ENCODE measurements around a stretch of chr15.

DNA sequence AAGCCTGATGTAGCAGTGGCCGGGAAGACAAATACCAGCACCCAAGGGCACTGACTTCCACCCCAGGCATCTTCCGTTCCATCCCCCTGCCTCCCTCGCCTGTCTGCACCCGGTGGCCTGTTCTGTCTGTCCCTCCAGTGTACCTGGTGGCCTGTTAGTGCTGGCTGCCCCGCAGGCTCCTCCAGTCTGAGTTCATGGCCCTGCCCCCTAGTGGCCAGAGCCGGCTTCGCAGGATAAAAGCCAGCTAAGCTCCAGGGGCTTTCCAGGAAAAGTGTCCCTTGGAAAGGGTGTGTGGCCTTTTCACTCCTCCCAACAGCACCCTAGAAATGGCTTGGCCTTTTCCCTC, 16.5 kb downstream of the GOLGA6D start:
- PRO-cap, 3 experiments, result peak in 1 of 3 experiments; most common minus-strand start position 188 of the sequence (in 1)
- RAMPAGE, long total RNA, 4 experiments, result no peak in any of the 4 experiments
- RRBS, result no CpG with 5 or more reads among the region's 7 CpGs

GRCh38 chr15:75384004-75384531, 15.7 kb upstream of the MAN2C1 start:
- PRO-cap, 3 experiments, result no peak in any of the 3 experiments
- RAMPAGE, long total RNA, 4 experiments, result no peak in any of the 4 experiments
- RRBS, result no CpG with 5 or more reads among the region's 7 CpGs

- PRO-cap, 3 experiments, result peak in 3 of 3 experiments; most common plus-strand start chr15:75451184 (in 3); most common minus-strand start chr15:75450845 (in 2)
- RAMPAGE, long total RNA, 4 experiments, result no peak in any of the 4 experiments
- RRBS, result 2% methylated on average over 23 of the region's 59 CpGs
Observed at GRCh38 chr15:75450676-75451324, 690 bp downstream of the SIN3A start.

DNA sequence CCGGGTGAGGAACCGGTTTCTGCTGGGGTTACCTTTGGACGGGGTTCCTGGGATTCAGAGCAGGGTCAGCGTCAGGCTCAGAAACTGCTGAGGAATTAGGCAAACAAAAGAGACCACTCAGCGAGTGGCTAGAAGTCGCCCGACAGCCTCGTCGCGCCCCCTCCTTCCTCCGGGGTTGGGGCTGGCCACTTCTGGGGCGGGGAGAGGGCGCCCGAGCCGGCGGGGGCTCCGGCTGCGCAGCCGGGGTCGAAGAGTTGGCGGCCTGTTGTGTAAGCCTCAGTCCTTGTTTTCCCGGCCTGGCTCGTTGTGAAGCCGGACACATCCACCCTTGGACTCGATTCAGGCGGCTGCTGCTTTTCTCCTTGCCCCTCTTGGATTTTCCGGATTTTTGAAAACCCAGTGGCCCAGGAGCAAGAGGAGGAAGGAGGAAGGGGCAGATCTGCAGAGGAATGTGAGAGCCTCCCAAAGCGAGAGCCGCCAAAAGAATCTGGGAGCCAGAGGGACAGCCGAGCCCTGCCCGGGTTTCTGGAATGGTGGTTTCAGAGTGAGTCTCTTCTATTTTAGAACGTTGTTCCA, 521 bp downstream of the SNX33 start:
- PRO-cap, 3 experiments, result peak in 3 of 3 experiments; most common plus-strand start position 188 of the sequence (in 2); most common minus-strand start position 532 of the sequence (in 3)
- RAMPAGE, long total RNA, 4 experiments, result start-site peak on the plus strand in 1 of 4 experiments, centred at position 189 of the sequence, 15 reads per replicate
- RRBS, result 3% methylated on average over 13 of the region's 32 CpGs

DNA sequence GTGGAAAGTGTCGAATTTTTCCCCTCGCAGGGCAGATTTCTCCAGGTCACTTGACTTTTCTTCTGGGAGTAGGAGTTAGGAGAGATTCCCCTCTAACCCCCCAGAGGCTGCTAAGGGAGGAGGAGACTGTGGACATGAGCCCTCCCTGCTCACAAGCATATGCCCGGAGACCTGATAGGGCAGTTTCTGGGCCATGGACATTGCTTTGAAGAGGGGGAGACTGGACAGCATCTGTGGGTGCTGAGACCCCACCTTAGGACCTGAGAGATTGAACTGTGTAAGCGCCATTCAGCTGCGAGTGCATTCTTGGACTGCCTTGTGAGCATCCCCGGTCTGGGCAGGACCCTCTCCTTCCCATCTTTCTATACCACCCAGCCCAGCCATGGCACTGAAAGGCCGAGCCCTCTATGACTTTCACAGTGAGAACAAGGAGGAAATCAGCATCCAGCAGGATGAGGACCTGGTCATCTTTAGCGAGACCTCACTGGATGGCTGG, 1.1 kb downstream of the SNX33 start:
- PRO-cap, 3 experiments, result peak in 3 of 3 experiments; most common plus-strand start position 200 of the sequence (in 3)
- RAMPAGE, long total RNA, 4 experiments, result no peak in any of the 4 experiments
- RRBS, result no CpG with 5 or more reads among the region's 8 CpGs

GRCh38 chr15:75660912-75661523, 13.3 kb downstream of the SNX33 start:
- PRO-cap, 3 experiments, result peak in 3 of 3 experiments; most common plus-strand start chr15:75661379 (in 3); most common minus-strand start chr15:75661182 (in 3)
- RAMPAGE, long total RNA, 4 experiments, result no peak in any of the 4 experiments
- RRBS, result no CpG with 5 or more reads among the region's 12 CpGs

DNA sequence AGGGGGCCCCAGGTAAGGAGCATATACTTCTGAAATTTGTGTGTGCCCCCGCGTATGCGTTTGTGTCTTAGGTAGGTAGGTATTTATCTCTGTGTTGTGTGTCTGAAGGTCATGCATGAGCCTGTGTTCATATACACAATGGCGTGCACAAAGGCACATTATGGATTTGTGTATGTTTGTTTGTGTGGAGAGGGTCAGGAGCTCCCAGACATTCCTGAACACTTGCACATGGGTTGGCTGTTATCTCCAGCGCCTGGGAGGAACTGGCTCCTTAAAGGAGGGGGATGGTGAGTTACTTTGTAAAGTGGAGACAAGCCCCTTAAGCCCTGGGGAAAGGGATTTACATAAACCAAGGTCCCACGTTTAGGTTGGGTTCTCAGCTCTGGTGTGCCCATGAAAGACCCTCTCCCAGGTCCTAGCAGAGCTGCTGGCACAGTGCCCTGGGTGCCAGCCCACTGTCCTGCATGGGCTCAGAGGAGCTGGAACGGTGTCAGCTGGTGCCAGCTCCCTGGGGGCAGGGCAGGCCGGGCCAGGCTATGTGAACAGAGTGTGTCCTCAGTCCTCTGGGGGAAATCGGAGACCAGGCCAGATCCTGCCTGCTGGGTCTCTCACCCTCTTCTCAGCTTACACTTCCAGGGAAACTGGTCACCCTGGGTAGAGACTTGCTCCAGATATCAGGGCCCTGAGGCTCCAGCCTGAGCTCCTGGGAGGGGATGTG, 25.0 kb downstream of the SNX33 start:
- PRO-cap, 3 experiments, result no peak in any of the 3 experiments
- RAMPAGE, long total RNA, 4 experiments, result no peak in any of the 4 experiments
- RRBS, result no CpG with 5 or more reads among the region's 9 CpGs

GRCh38 chr15:75696783-75697424, 15.7 kb downstream of the CSPG4 start:
- PRO-cap, 3 experiments, result no peak in any of the 3 experiments
- RAMPAGE, long total RNA, 4 experiments, result no peak in any of the 4 experiments
- RRBS, result 66% methylated on average over 6 of the region's 12 CpGs

- PRO-cap, 3 experiments, result peak in 3 of 3 experiments; most common plus-strand start chr15:75843212 (in 3); most common minus-strand start chr15:75843014 (in 1)
- RAMPAGE, long total RNA, 4 experiments, result no peak in any of the 4 experiments
- RRBS, result 2% methylated on average over 14 of the region's 64 CpGs
Observed at GRCh38 chr15:75842640-75843371, 441 bp upstream of the UBE2Q2 start.

- PRO-cap, 3 experiments, result no peak in any of the 3 experiments
- RAMPAGE, long total RNA, 4 experiments, result no peak in any of the 4 experiments
- RRBS, result no CpG with 5 or more reads among the region's 1 CpG
Observed at GRCh38 chr15:75873314-75873722, 30.1 kb downstream of the UBE2Q2 start.

GRCh38 chr15:76286320-76286562, 25.0 kb downstream of the ETFA start:
- PRO-cap, 3 experiments, result no peak in any of the 3 experiments
- RAMPAGE, long total RNA, 4 experiments, result no peak in any of the 4 experiments
- RRBS, result no CpG with 5 or more reads among the region's 2 CpGs

DNA sequence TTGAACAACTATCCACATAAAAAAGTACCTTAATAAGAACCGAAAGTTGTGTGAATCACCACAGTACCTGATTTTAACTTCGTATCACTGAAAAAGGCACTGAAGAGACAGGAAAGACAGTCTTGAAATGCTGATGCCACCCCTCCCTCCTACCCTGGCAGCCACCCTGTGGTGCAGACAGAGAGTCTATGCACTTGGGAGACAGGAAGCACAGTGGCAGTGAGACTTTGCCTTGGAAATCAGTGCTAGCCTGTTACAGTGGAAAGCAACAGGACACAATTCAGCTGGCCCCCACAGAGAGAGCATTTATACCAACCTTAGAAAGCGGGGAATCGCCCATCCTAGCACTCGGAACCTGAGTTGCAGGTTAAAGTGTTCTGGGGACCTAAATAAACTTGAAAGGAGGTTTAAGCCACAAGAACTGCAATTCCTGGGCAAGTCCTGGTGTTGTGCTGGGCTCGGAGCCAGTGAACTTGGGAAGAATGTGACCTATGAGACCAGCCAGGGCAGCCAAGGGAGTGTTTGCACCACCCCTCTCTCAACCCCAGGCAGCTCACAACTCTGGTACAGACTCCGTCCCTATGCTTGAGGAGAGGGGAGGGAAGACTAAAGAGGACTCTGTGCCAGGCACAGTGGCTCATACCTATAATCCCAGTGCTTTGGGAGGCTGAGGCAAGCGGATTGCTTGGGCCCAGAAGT, 240.1 kb downstream of the ISL2 start:
- PRO-cap, 3 experiments, result no peak in any of the 3 experiments
- RAMPAGE, long total RNA, 4 experiments, result no peak in any of the 4 experiments
- RRBS, result no CpG with 5 or more reads among the region's 8 CpGs

DNA sequence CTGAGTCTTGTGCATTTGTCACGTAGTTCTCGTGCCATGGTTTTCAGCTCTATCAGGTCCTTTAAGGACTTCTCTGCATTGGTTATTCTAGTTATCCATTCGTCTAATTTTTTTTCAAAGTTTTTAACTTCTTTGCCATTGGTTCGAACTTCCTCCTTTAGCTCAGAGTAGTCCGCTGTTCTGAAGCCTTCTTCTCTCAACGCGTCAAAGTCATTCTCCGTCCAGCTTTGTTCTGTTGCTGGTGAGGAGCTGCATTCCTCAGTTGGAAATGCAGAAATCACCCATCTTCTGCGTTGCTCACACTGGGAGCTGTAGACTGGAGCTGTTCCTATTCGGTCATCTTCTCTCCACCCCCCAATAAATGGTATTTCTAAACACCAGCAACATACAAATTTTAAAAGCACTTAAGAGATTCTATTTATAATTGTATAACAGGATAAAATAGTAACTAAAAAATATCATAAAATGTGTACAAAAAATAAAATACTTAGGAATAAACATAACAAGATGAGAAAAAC, 180.4 kb downstream of the SCAPER start:
- PRO-cap, 3 experiments, result no peak in any of the 3 experiments
- RAMPAGE, long total RNA, 4 experiments, result no peak in any of the 4 experiments
- RRBS, result no CpG with 5 or more reads among the region's 10 CpGs

- PRO-cap, 3 experiments, result no peak in any of the 3 experiments
- RAMPAGE, long total RNA, 4 experiments, result no peak in any of the 4 experiments
- RRBS, result no CpG with 5 or more reads among the region's 2 CpGs
Observed at GRCh38 chr15:76766820-76767291, 138.3 kb downstream of the SCAPER start.

DNA sequence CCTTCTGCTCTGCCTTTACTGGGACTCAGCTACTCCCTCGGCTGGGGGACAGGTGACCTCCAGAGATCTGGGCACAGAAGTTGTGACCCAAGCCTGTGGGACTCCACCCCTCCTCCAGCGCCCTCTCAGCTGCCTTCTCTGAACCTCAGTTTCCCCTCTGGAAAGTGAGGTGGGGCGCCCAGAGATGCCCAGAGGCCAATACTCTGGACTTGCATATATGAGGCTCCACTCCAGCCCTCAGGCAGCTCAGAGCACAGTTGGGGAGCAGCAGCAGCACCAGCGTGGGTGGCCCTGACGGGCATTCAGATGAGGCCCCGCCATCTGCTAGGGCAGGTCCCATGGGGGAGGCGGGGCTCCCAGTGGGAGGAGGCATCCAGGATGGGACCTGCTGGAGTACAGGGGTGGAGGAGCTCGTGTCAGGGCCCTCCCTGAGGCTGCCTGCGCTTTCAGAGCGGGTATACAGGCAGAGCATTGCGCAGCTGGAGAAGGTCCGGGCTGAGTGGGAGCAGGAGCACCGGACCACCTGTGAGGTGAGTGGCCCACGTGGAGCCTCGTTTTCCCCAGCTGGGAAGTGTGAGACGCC, 35.2 kb downstream of the PSTPIP1 start:
- PRO-cap, 3 experiments, result no peak in any of the 3 experiments
- RAMPAGE, long total RNA, 4 experiments, result no peak in any of the 4 experiments
- RRBS, result no CpG with 5 or more reads among the region's 16 CpGs

- PRO-cap, 3 experiments, result no peak in any of the 3 experiments
- RAMPAGE, long total RNA, 4 experiments, result no peak in any of the 4 experiments
- RRBS, result no CpG with 5 or more reads among the region's 6 CpGs
Observed at GRCh38 chr15:77042480-77042725, 28.5 kb downstream of the TSPAN3 start.

DNA sequence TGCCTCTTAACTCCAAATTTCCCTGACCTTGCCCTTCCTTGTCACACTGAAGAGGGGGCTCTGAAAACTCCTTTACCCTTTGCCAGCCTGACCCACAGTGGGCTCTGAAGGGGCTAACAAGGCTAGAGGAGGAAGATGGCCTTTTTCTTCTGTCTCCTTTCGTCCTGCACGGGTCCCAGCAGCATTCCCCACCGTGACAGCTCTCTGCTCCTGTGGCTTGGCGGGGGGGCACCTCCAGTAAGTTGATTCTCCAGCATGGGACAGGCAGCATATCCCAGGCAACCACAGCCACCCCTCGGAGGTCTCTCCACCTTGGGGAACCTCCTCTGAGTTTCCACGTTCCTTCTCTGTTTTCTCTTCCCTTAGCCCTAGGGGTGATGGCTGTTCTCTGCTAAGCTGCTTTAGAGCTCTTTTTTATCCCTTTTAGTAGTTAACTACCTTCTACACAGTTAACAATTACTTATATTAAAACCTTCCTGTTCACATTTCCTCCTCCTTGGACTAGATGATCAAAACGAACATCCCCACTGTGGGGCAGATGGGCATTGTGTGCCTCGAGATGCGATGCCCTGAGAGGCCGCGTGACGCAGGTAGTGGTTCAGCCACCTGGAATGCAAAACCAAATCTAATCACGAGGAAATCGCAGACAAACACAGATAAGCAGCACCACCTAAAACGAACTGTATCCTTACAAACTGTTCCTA, 27.8 kb downstream of the TSPAN3 start:
- PRO-cap, 3 experiments, result no peak in any of the 3 experiments
- RAMPAGE, long total RNA, 4 experiments, result no peak in any of the 4 experiments
- RRBS, result no CpG with 5 or more reads among the region's 15 CpGs

GRCh38 chr15:77057689-77058429, 13.1 kb downstream of the TSPAN3 start:
- PRO-cap, 3 experiments, result no peak in any of the 3 experiments
- RAMPAGE, long total RNA, 4 experiments, result no peak in any of the 4 experiments
- RRBS, result no CpG with 5 or more reads among the region's 6 CpGs

- PRO-cap, 3 experiments, result no peak in any of the 3 experiments
- RAMPAGE, long total RNA, 4 experiments, result no peak in any of the 4 experiments
- RRBS, result no CpG with 5 or more reads among the region's 1 CpG
Observed at GRCh38 chr15:77124428-77124924, 53.6 kb upstream of the TSPAN3 start.

DNA sequence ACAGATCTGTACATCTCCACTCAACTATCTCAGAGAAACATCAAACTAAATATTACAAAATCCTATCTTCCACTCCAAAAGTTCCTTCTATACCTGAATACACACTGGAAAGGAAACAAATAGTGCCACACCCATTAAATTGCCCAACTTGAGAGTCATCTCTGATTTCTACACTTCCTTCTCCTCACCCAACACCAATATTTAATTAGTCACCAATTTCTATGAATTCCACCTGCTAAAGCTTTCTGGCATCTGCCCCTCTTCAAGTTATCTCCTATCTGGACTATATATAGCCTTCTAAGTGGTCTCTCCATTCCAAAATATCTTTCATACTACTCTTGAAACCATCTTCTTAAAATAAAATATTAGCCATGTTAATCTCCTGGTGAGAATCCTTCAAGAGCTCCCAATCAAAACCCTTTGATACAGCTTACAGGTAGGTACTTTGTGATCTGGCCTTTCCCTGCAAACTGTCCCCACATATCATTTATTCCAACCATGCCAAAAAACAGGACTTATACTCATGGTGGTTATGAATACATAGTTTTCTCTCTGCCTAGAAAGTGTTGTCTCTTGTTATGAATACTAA, 65.7 kb downstream of the PEAK1 start:
- PRO-cap, 3 experiments, result no peak in any of the 3 experiments
- RAMPAGE, long total RNA, 4 experiments, result no peak in any of the 4 experiments